PC-3 (cell line): Measurements from ENCODE around the gene ATP7B.

DNA sequence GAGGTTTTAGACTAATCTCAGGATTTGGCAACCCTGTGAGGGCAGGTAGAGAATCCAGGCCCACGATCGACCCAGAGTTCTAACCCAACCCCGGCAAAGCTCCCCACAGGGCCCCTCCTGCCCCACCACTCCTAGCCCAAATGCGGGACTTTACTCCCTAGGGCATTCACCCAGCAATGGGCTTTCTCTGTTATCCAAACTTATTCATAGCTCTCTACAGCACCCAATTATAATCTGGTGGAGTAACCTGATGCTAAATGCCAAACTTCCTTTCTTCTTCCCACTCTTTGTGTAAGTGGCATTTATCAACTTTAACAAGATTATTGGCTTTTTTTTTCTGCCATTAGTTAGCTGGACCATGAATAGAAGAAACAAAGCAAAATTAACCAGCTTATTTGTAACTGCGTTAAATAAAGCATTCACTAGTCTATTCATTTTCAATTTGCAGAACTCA is 1.3 kb downstream of the FAM124A start:
- RAMPAGE, long total RNA, result no peak

DNA sequence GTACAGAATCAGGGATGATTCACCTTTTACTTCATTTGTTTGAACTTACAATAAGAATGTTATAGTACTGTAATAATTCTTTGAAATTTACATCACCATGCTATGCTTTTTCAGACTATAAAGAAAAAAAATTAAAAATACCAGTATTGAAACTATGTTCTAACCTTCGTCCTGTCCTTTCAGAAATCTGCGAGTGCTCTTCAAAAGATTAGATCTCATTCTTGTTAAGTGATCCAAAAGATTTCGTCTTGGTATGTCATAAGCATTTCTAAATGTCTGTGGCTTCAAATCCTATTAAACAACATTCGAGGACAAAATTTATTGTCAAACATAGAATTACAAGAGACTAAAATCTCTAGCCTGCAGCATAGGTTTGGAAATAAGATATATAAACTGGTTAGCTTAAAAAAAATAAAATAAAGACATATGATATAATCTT is 36.4 kb downstream of the SERPINE3 start:
- RAMPAGE, long total RNA, result no peak

DNA sequence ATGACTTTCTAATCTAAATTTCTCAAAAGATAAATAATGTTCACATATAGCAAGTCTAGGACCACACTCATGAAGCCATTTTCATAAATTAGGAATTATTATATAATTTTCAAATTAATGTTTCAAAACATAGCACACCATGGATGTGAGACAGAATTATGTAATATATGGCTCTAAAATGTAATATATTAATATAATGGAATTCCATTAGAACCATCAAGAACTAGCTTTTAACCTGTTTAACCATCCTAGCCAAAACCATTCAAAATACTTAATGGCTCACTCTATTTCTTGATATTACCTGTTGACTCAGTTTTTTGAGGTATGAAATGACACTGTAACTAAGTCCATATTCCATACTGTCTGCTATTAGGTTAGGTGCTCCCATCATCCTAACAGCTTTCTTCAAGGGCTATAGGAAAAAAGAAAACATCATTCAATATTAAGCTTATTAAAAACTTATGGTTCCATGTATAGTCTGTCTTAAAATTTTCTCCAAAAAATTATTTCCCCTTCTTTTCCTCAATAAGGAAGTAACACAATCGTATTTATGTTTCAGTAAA is 39.8 kb downstream of the SERPINE3 start:
- RAMPAGE, long total RNA, result no peak

DNA sequence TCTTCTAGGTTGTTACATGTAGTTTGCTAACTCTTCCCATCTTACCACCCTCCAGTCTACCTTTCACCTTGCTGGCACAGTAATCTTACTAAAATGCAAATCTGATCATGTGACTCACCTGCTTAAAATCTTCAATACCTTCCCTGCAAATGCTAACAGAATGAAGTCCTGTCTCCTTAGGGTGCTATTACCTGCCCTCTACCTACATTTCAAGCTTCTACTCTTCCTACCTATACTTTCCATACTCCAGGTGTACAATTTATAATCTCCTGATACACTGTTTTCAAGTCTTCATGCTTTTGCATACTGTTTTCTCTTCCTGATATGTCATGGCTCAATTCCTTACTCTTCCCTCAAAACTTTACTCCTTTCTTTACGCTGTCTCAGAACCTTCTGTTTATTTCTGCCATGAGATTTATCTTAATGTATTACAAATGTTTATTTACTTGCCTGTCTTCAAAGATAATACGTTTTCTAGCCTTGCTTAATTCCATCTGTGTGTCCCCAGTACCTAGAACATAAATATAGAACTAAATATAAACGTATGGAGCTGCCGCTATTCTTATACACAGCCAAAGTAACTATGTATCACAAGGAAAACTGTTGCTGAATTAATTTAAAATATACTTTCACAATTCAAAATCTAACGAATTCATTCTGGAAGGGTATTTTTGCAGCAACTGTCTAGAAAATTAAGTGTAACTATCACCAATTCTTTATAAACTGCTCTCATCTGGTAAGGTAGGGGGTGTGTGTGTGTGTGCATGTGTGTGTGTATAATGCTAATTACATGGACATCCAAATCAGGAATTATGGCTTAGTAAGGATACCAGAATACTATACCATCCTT is 30.0 kb downstream of the INTS6 start:
- RAMPAGE, long total RNA, result no peak

DNA sequence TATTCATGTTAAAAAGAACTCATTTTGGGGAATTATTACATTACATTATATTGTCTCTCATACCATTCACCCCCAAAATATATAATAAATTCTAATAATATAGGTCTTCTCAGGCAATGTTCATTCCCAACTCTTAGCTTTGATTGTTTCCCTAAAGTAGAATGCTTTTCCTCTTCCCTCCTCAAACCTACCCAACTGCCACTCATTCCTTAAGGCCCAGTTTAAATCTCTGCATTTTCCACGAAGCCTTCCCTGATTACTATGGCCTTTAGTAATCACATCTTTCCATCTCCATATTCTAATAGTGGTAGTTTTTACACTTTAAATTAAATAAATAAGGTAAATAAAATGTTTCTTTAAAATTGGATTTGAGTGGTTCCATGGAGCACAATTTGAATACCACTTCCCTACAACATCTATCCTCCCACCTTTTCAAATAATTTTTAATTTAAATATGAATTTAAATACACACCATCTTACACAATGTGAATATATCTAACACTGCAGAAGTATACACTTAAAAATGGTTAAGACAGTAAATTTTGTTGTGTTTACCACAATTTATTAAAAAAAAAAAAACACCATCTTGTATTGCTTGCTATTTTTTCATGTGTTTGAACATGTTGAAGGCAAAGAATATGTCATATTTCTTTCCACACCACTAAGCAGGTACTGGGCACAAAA is 20.8 kb downstream of the INTS6 start:
- RAMPAGE, long total RNA, result no peak

DNA sequence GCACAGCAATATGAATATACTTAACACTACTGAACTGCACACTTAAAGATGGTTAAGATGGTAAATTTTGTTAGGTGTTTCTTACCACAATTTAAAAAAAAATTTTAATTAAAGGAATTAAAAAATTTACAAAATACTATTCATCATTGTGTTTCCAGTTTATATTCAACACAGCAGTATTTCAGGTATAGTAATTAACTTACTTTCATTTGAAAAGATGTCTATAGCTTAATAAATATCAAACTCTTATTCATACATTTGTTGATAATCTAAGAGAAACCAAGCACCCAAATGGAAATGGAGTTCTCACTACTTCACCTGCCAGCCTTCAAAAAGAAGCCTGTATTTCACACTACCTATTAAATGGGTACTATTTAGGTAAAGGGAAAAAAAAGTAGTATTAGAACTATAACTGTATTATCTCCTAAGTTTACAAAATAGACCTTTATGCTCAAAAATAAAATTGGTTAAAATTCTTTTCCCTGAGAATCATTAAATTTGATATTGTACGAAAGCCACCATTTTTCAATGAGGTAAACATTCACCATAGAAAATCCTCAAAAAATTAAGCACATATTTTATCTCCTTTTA is 5.8 kb downstream of the INTS6 start:
- RAMPAGE, long total RNA, result no peak

- RAMPAGE, long total RNA, result no peak
These were observed 5.2 kb downstream of the INTS6 start for GRCh38 chr13:51447545-51448194.

- RAMPAGE, long total RNA, result no peak
These were observed 1.9 kb downstream of the INTS6 start for GRCh38 chr13:51450838-51451414.

GRCh38 chr13:51451415-51451865 is 1.4 kb downstream of the INTS6 start:
- RAMPAGE, long total RNA, result no peak

DNA sequence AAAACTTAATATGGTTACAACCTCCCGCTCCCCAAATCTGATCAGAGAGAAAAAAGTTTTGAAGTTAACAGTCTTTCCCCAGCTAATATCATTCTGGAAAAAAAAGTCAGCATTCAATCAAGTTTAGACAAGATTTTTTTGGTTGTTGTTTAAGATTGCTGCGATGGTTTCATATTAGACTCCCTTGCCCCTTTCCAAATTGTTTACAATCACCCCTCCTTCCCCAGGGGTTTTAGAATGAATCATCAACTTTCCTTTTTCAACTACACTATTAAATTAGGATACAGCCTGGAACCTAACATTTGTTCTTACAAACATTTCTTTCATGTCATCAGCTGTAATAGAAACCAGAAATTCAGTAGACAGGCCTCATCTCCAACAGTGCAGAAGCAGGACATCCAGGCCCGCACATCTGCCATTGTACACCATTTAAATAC is 44.4 kb upstream of the WDFY2 start:
- RAMPAGE, long total RNA, result no peak

DNA sequence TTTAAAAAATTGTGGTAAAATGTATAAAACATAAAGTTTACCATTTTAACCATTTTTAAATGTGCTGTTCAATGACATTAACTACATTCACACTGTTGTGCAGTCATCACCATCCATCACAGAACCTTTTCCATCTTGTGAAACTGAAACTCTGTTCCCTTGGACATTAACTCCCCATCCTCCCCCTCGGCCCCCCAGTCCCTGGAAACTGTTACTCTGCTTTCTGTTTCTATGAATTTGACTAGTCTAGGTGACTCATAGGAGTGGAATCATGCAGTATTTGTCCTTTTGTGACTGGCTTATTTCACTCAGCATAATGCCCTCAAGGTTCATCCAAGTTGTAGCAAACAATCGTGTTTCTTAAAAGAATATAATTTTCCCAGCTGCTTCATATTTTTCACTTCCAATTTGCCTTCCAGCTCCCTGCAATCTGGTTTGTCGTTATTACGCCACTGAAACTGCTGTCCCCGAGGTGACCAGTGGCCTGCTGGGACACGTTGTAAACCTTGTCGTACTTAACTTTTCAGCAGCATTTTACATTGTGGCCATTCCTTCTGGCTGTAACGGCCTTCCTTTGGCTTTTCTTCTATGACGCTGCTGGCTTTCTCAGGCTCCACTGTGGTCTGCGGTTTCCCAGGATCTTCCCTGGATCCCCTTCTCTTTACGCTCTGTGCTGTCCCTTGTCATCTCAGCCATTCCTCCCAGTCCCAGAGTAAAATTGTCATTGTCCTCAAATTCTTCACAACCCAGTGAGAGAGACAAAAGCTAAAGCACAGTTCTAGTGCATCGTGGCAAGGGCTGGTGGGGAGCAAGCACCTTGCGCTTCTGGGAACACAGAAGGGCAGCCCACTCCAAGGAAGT is 73.9 kb downstream of the DHRS12 start:
- RAMPAGE, long total RNA, result no peak

DNA sequence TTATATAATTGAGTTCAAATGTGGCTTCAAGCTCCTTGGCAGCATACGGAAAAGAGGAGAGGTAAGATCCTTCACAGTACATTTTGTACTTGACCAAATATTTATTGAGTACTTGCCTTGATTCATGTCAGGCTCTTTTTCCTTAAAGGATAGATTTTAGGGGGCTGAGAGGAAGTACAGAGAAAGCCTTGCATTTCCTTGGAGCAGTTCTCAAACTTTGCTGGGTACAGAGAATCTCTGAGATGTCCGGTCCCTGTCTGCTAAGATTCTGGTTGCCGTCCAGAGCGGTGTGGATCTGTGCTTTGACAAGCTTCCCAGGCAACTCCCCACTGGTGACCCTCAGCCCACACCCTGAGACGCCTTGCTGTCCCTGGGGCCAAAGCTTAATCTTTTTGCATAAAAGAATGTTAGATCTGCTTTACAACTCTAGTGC is 64.4 kb downstream of the DHRS12 start:
- RAMPAGE, long total RNA, result no peak

GRCh38 chr13:51760353-51761144 is 43.4 kb downstream of the DHRS12 start:
- RAMPAGE, long total RNA, result no peak

- RAMPAGE, long total RNA, result no peak
These were observed 724 bp upstream of the DHRS12 start for GRCh38 chr13:51804411-51805362.

GRCh38 chr13:51815757-51816173 is 11.8 kb upstream of the DHRS12 start:
- RAMPAGE, long total RNA, result no peak

GRCh38 chr13:52010940-52012283 is at the start of gene ATP7B:
ATP7B (minus strand) TSS chr13:52011450.
- RAMPAGE, long total RNA, result no peak

- RAMPAGE, long total RNA, result no peak
These were observed 5.0 kb downstream of the UTP14C start for GRCh38 chr13:52029413-52030043.

DNA sequence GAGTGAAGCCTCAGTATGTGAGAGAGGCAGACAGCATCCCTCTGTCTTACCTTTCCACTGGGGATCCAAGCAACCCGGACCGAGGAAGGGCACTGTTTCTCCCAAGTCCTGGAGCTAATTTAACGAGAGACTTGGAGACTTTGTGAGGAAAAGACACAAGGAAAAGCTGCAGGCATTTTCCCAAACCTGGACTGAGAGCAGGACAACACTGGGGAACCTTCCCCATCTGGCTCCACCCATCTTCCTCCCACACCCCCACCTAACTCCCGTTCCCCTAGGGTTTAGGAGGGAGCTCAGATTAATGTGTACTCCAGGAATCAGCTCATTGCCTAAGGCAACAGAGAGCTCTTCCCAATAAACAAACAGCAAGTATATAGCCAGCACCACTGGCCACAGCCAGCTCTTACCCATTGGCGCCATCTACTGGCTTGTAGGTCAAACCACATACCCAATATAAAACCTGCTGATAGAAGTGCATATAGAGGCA is 76.6 kb upstream of the NEK3 start:
- RAMPAGE, long total RNA, result no peak

GRCh38 chr13:52599291-52600268 is 42.7 kb upstream of the HNRNPA1L2 start:
- RAMPAGE, long total RNA, result no peak

DNA sequence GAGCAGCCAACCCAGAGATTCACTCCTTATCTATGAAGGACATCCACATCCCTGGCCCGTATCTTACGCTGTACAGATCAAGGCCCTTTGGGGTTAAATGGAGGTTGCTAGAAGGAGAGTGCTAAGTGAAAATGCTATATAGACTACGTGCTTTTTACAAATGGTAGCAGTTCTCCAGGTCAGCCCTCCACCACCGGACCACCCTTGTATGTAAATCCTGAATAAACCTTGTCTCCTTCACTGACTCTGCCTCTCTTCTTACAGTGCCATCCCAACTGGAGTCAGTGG is 1.8 kb upstream of the SUGT1 start:
- RAMPAGE, long total RNA, result no peak